ENCODE data around the genes SNRPD2 and SIX5.

DNA sequence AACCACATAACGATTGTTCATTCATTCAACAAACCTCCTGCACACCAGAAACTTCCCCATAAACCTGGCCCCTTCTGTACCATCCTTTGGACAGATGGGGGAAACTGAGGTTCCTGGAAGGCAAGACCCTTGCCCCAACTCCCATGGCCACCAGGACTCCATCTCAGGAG, 4.3 kb downstream of the FOSB start:
- RRBS: no CpG with 5 or more reads among the region's 1 CpG

- RRBS: no CpG with 5 or more reads among the region's 15 CpGs
Observed at GRCh38 chr19:45514931-45515733, 7.9 kb downstream of the VASP start.

- RRBS: no CpG with 5 or more reads among the region's 4 CpGs
Observed at GRCh38 chr19:45523230-45523417, 15.8 kb downstream of the VASP start.

GRCh38 chr19:45532177-45532784, 25.0 kb downstream of the VASP start:
- RRBS: no CpG with 5 or more reads among the region's 2 CpGs

- RRBS: 78% methylated on average over 3 of the region's 11 CpGs
Observed at GRCh38 chr19:45548088-45548814, 36.4 kb downstream of the OPA3 start.

GRCh38 chr19:45597795-45598173, 4.2 kb downstream of the GPR4 start:
- RRBS: no CpG with 5 or more reads among the region's 4 CpGs

GRCh38 chr19:45606813-45607704, 5.0 kb upstream of the GPR4 start:
- RRBS: no CpG with 5 or more reads among the region's 27 CpGs

DNA sequence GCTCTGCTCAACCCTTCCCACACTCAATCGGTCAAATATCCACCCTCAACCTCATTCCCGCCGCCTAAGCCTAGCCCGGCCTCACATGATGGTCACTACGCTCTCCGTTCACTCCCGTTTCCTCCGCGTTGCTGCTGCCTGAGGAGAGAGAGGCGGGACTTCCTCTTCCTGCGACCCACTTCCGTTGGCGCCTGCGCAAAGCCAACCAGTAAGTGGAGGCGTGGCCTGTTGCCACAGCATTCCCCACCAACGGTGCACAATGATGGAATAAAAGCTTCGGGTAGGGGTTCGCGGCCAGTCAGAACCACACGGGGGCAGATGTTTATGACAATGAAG, at the start of gene SNRPD2:
Gene SNRPD2 (minus strand): TSS at position 152 of the 336 bp plus-strand sequence.
- RRBS: no CpG with 5 or more reads among the region's 20 CpGs

- RRBS: 93% methylated on average over 19 of the region's 67 CpGs
Observed at GRCh38 chr19:45712052-45712866, 18.4 kb downstream of the FBXO46 start.

DNA sequence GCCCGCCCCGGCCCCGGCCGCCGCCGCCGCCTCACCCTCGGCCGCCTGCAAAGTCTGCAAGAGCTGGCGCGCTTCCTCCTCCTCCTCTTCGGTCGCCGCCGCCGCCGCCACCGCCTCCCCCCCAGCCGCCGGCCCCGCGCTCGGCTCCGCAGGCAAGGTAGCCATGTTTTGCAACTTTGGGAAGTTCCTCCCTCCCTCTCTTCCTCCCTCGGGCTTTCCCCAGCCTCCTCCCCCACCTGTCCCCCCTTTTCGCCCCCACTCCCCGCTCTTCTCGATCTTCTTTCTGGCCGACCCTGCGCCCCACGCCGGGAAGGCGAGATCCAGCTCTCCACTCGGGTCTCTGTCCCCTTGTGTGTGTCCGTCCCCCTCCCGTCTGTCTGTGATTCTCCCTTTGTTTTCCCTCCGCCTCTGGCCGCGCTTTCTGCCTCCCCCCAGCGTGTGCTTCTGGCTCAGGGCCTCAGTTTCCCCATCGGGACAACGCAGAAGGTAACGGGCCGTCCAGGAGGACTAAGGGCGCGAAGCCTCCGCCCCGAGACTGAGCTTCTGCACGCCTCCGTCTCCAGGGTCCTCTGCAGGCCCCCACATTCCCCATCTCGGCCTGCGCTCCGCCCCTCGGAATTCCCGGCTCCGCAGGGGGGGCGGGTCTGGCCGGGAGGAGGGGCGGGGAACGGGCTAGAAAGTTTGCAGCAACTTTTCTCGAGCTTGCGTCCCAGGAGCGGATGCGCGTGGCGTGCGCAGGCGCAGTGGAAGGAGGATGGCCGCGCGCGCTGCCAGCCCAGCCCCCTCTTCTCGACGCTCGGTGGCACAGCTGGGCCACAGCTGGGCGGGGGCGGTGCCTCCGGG, at the start of gene SIX5:
Gene SIX5 (minus strand): TSS at position 573 of the 843 bp plus-strand sequence.
- RRBS: 3% methylated on average over 2 of the region's 78 CpGs

DNA sequence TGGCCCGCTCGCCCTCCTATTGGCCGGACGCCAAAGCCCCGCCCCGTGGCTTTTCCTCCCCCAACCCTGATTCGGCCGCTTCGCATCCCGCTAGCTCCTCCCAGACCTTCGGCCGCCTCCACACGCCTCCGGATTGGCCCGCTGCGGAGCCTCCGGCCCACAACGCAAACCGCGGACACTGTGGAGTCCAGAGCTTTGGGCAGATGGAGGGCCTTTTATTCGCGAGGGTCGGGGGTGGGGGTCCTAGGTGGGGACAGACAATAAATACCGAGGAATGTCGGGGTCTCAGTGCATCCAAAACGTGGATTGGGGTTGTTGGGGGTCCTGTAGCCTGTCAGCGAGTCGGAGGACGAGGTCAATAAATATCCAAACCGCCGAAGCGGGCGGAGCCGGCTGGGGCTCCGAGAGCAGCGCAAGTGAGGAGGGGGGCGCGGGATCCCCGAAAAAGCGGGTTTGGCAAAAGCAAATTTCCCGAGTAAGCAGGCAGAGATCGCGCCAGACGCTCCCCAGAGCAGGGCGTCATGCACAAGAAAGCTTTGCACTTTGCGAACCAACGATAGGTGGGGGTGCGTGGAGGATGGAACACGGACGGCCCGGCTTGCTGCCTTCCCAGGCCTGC, 580 bp upstream of the SIX5 start:
- RRBS: 2% methylated on average over 8 of the region's 51 CpGs

DNA sequence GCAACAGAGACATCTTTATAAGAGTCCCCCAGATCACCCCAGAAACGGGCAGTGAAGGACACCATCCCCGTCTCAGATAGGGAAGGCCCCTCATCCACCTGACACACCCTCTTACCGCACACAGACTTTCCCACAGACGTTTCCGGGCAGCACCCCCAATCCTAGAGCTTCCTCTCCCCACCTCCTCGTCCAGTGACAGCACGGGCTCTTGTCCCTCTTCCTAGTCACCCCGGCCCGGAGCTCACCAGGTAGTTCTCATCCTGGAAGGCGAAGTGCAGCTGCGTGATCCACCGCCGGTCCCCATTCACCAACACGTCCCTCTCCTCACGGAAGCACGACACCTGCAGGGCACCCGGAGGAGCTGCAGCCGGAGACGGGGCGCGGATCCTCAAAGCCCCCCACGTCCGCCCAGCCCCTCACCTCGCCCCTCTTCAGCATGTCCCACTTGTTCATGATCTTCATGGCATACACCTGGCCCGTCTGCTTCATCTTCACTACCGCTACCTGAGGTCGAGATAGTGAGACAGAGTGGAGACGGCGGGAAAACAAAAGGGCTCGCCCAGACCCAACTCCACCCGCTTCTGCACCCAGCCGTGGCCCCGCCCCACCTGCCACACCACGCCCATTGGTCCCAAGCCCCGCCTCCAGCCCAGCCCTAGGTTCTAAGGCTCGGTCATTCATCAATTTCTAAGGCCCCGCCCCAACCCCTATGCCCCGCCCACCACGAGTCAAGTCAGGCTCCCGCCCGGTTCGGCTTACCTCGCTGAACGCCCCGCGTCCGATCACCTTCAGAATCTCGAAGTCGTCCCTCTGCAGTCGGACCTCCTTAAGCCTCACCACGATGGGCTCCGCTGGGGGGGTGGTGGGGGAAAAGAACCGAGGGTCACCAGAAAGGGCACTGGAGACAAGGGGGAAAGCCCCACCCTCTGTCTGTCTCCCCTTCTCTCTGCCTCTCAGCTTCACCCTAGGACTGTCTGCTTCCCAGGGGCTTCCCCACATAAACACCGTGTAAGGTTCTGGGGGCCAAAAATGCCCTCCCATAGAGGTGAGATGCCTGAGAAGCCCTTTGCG, 2.9 kb downstream of the DMPK start:
- RRBS: 56% methylated on average over 11 of the region's 55 CpGs

GRCh38 chr19:45838272-45838888, 23.3 kb upstream of the RSPH6A start:
- RRBS: 94% methylated on average over 5 of the region's 15 CpGs

- RRBS: no CpG with 5 or more reads among the region's 11 CpGs
Observed at GRCh38 chr19:45863304-45863631, 321 bp upstream of the SYMPK start.

DNA sequence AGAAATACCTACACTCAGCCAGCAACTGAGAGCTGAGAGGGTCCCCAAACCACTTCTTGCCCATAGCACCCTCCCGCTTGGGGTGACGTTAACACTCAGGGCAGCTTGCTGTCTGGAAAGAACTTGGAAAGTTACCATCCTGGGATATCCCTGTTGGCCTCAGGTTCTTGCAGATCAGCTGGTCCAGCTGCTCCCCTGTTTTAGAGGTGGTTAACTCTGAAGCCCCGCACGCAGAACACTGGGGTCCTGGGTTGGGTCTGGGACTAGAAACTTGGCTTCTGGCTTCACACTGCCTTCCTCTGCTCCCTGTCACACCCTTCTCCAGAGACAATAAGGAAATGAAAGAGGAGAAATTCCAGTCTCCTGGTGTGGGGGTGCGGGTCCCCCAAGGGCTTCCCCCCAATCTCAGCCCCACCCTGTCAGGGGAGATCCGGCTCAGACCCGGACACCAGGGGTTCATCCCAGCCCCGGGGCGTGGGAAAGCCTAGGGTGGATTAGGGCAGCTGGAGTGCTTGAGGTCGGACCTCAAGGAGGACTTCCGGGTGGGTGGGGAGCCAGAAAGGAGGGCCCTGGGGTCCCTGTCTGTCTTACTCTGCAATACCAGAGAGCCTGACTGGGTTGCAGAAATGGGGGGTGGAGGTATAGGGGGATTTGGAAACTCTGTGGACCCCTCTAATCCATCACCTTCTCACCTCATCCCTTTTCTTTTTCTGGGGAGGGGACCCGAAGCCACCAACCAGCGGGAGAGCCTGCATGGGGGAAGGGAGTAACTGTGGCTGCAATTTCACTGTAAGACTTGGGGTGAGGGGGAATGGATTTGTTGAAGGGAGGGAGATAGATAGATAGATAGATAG, 2.7 kb downstream of the FOXA3 start:
- RRBS: 73% methylated on average over 4 of the region's 13 CpGs

DNA sequence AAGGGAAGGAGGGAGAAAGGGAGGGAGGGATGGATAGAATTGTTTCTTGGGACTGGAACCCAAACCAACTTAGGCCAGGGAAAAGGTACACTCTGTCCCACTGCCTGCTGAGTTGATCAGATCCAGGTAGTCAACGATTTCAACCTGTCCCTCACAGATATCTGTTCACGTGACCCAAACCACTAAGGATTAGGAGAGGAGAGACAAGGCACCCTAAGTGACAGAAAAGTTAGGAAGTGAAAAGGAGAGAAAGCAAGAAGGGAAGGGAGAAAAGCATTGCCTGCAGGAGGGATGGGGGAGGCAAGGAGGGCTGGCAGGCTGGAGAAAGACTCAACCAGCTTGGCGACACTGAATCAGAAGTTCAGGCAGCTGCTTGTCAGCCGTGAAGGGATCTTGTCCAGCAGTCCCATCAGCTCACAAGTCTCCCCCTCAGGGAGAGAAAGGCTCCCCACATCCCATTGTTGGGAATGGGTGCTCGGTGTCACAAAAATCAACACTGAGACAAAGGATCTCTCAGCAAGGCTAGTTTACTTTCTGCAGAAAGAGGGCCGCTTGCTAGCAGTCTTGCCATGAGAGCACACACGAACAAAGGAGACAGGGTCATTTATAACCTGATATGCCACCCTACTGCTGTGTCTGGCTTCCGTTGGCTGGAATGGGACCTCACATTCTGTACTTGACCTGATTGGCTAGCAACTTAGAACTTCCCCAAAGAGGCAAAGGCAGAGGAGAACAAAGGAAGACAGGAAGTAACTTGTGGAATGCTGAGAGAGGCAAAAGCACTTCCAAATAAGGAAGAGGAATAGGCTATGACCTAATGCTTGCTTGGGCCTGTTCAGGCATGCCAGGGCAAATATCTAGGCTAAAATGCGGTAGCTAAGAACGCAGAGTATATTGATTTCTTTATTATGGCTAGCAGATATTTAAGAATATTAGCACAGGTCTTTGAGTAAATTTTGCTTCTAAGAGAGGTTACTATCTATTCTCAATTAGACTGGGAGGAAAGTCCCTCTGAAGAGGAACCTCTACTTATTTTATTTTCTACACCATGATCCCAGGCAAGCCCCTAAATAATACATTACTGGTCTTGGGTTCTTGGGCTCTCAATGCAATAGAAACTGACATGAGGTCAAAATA, 8.6 kb upstream of the IGFL3 start:
- RRBS: no CpG with 5 or more reads among the region's 10 CpGs

DNA sequence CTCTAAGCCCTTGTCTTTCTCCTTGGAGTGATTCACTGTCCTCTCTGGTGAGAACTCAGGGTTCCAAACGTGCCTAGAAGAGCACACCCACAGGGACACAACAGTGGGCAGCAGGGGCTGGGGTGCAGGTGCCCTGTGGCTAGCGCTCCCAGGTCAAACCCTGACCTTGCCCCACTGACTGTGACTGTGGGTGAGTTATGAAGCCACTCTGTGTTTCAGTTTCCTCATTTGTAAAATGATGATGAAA, 37.6 kb upstream of the IGFL1 start:
- RRBS: no CpG with 5 or more reads among the region's 2 CpGs

DNA sequence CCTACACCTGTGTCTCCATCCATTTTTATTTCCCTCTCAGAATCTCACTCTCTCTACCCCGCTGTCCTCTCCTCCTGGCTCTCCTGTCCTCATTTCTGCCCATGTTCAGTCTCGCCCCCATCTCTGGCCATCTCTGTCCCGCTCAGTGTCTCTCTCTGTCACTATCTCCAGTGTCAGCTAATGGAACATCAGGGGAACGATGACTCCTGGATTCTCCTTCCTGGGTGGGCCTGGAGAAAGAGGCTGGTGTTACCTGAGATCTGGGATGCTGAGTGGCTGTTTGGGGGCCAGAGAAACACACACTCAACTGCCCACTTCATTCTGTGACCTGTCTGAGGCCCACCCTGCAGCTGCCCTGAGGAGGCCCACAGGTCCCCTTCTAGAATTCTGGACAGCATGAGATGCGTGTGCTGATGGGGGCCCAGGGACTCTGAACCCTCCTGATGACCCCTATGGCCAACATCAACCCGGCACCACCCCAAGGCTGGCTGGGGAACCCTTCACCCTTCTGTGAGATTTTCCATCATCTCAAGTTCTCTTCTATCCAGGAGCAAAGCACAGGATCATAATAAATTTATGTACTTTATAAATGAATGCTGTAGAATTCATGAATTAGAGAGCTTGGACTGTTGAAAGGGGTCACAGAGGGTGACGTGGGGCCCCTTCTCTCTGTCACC, 1.2 kb downstream of the IGFL1 start:
- RRBS: no CpG with 5 or more reads among the region's 7 CpGs

DNA sequence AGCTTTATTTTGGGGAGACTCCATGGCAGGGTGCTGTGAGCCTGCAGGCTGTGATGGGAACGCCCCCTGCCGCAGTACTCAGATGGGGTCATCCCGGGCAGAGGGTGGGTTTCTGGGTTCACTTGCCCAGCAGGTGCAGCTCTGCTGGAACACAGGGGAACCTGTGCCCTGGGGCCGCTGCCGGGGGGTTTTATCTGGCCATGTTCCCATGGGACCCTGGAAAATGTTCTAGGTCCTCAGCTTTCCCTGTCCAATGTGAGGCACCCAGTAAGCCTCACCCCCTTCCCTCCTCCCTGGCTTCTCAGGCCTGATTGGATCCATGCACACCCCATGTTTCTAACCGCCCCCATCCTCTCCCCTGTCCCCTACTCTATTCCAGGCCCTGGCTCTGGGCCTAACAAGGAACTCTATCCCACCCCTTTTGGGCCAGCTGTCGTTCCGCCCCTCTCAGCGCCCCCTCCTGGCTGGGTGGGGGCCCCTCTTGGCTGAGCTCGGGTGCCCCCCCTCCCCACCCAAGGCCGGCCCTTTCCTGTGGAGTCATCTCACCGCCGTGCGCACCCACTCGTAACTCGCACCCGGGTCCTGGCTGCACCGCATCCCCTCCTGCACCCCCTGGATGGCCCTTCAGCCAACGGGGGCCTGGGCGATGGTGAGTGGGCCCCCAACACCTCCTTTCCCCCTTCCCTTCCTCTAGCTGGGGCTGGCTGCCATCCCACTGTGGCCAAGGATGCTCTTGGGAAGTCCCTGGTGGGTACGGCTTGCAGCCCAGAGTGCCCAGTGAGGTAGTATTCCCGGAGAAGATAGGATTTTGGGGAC, 1.2 kb downstream of the HIF3A start:
- RRBS: 23% methylated on average over 10 of the region's 22 CpGs

DNA sequence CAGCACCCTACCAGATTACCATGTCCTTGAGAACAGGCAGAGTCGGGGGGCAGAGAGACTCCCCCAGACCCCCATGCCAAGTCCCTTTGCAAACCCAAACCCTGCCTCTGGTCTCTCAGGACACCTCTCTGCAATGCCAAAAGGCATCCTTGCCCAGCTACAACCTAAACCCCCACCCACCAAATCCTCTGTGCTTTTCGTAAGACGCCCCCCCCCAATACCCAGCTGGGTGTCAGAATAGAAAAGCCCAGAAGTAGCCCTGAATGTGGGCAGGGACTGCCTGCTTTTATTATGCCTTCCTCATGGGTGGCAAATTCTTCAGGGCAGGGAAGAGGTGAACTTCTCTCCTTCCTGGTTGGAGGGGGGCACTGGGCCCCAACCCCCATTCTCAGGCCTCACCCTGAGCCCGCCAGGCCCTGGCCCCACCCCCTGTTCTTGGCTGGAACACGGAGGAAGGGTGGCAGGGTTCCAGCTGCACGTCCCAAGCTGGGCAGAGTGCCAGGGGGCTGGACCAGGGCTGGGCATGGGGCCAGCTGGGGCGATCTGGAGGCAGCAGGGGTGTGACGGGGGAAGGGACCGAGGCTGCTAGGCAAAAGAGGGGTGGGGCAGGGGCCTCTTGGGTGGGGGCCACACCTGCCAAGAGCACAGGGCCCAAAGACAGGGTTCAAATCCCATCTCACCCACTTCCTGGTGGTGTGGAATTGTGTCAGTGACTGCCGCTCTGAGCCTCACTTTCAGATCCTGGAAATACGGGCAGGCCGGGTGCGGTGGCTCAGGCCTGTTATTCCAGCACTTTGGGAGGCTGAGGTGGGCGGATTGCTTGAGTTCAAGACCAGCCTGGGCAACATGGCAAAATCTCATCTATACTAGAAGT, 2.1 kb downstream of the HIF3A start:
- RRBS: no CpG with 5 or more reads among the region's 14 CpGs